Colon Carcinoma Metastatic in the Lung (tissue), 2 donors: ENCODE data around the gene CDCA7L.

DNA sequence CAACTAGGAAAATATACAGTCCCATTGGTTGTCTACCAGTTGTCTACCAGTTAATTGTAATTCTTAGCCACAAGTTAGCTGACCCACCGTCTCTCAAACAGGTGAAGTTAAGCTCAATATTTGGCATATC, 322 bp upstream of the AHR start:
- PRO-cap, 2 experiments = no peak in any of the 2 experiments

GRCh38 chr7:17311955-17312422, 13.5 kb downstream of the AHR start:
- PRO-cap, 2 experiments = no peak in any of the 2 experiments

DNA sequence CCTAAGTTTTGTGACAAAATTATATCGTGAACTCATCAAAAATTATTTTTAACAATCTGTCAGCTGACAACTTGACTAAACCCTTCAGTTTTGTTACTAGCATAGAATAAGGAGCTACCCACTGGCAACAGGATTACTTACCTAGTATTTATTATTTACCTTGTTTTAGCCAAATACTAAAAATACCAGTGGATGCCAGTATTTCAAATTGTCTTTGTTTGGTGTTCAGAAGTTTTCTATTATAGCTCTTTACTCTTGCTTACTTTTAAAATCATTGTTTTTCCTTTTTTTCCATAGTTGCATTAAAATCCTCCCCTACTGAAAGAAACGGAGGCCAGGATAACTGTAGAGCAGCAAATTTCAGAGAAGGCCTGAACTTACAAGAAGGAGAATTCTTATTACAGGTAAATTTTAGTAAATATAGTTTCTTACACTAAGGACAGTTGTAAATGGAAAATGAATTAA, 23.8 kb downstream of the AHR start:
- PRO-cap, 2 experiments = no peak in any of the 2 experiments

- PRO-cap, 2 experiments = no peak in any of the 2 experiments
Observed at GRCh38 chr7:17941201-17941690, 952 bp upstream of the SNX13 start.

- PRO-cap, 2 experiments = no peak in any of the 2 experiments
Observed at GRCh38 chr7:18201249-18201712, 173.6 kb upstream of the PRPS1L1 start.

DNA sequence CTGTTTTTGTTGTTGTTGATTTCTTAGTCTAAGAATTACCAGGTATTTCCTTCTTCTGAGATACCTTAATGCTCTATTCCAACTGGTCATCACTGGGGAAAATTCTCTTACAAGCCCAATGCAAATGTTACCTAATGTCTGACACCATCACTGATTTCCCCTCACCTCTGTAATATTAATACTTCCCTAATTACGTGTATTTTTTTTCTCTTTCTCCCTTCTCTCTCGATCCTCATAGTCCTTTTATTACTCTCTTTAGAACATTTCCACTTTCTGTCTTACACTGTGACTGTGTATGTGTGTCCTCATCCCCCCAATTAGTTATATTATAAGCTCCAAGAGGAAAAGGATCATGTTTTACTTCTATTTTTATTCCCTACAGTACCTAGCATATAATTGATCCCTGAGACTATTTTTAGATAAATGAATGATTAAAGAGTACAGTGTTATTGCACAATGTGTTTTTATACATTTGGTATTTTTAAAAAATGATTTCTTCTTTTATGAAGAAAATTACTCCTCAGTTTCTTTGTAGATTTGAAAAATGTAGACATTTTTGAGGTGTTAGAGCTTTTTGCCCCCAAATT, 14.1 kb downstream of the HDAC9 start:
- PRO-cap, 2 experiments = no peak in any of the 2 experiments

- PRO-cap, 2 experiments = no peak in any of the 2 experiments
Observed at GRCh38 chr7:20125001-20125595, 92.1 kb downstream of the MACC1 start.

- PRO-cap, 2 experiments = no peak in any of the 2 experiments
Observed at GRCh38 chr7:20197228-20197427, 20.1 kb downstream of the MACC1 start.

DNA sequence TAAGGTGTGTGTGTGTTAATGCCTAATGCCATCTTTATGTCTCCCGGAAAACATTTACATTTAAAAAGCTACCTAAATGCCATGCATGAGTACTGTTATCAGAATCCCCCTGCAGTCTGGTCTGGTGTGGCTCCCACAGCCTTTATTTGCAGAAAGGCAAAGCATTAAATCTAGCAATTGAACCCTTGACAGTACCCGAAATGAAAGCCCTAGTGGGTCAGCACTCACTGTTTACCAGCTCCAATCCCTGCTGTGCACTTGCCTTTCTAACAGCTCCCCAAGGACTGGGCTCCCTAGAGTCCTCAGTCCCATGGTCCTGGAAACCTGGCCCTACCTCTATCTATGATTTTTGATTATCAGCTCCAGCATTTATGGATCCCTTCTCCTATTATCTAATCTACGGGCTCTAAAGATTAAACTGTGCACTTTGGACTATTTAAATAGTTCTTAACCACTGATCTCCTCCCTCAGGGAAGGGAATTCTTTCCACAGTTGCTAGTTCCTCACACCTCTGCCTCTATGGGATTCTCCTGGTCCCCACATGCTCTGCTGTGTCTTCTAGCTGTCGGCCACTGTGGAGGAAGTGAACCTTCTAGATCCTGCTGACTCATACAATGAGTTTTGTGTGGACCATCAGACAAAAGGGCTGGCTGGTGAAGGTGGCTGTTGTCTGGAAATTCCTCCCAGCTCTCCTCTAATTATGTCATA, 2.0 kb upstream of the MACC1 start:
- PRO-cap, 2 experiments = peak in 2 of 2 experiments; most common minus-strand start position 585 of the sequence (in 2)

GRCh38 chr7:20561533-20562052, 53.9 kb upstream of the ABCB5 start:
- PRO-cap, 2 experiments = no peak in any of the 2 experiments

GRCh38 chr7:20716881-20717180, 69.9 kb downstream of the SP8 start:
- PRO-cap, 2 experiments = no peak in any of the 2 experiments

DNA sequence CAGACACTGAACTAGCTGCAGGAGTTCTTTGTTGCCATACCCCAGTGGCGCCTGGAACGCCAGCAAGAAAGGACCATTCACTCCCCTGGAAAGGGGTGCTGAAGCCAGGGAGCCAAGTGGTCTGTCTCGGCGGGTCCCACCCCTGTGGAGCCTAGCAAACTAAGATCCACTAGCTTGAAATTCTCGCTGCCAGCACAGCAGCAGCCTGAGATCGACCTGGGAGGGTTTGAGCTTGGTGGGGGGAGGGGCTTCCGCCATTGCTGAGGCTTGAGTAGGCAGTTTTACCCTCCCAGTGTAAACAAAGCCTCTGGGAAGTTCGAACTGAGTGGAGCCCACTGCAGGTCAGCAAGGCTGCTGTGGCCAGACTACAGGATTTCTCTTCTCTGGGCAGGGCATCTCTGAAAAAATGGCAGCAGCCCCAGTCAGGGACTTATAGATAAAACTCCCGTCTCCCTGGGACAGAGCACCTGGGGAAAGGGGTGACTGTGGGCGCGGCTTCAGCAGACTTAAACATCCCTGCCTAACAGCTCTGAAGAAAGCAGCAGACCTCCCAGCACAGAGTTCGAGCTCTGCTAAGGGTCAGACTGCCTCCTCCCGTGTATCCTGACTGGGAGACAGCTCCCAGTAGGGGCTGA, 281.1 kb upstream of the SP4 start:
- PRO-cap, 2 experiments = no peak in any of the 2 experiments

- PRO-cap, 2 experiments = no peak in any of the 2 experiments
Observed at GRCh38 chr7:21617294-21617444, 74.3 kb downstream of the DNAH11 start.

DNA sequence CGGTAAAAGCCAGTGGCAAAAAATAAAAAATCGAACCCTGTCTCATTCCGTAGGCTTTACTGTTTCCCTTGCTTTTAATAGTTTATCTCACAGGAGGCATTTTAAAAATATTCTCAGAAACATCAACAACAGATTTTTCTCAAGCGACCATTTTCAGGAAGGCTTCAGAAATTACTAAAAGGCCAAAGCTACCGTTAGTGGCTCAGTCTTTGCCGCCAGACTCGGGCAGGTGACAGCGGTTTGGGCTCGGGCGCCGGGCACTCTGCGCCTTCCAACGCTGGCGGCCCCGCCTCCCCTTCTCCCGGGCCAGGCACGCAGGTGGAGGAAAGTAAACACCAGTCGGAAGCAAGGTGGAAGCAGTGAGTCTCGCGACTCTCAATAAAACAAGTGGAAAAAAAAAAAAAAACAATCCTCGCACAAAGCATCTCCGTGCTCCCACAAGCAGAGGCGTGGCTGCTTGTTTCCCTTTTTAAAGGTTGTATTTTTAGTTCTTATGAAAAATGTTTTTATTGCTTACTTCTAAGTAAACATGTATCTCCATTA, 1.1 kb downstream of the CDCA7L start:
- PRO-cap, 2 experiments = peak in 2 of 2 experiments; most common plus-strand start position 338 of the sequence (in 2)

- PRO-cap, 2 experiments = peak in 2 of 2 experiments; most common plus-strand start chr7:21945663 (in 2); most common minus-strand start chr7:21945580 (in 2)
Observed at GRCh38 chr7:21945153-21946500, at the start of gene CDCA7L. Gene CDCA7L, minus strand, starts transcription at chr7:21945899.

DNA sequence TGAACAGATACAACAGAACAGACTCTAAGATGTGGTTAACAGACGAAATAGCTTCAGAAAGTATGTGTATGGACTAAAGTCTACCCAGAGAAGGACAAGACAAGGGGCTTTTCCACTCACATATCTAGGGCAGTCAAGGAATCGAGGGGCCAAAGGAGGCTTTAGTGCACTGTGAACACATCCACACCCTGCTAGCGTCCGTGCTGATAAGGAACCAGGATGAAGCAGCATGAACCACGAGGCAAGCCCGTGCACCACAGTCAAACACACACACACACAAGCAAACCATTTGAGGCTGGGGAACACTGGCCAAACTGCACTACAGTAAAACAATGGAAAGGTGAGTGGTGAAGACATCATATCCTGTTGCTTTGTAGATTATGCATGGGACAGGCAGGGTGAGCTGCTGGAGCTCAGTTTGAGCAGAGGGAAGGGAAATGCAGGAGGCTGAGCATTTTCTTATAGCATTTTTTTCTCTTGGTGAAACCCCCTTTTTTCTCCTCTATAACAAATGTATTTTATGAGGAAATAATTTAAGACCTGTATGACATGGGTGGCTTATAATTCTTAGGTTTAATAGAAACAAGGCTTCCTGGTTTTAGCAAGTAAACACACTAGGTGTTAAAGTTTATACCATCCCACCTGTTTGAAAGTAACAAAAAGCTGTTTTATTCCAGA, 177.5 kb upstream of the CDCA7L start:
- PRO-cap, 2 experiments = no peak in any of the 2 experiments

DNA sequence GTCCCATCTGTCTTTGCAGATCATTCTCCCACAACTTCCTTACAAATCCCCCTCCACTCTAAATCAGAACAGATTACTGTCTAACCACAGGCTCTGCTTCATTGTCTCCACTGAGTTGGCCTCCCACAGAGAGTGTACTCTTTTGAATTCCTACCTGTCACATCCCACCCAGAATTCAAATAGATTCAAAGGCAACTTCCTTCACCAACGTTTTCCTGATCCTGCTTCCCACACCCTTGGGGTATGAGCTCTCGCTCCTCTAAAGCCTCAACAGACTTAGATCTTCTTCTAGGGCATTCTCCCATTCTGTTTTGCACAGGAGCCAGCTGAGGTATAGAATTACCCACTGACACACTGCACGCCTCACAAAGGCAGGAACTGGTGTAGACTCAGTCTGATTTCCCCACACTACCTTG, 197.8 kb upstream of the CDCA7L start:
- PRO-cap, 2 experiments = no peak in any of the 2 experiments

DNA sequence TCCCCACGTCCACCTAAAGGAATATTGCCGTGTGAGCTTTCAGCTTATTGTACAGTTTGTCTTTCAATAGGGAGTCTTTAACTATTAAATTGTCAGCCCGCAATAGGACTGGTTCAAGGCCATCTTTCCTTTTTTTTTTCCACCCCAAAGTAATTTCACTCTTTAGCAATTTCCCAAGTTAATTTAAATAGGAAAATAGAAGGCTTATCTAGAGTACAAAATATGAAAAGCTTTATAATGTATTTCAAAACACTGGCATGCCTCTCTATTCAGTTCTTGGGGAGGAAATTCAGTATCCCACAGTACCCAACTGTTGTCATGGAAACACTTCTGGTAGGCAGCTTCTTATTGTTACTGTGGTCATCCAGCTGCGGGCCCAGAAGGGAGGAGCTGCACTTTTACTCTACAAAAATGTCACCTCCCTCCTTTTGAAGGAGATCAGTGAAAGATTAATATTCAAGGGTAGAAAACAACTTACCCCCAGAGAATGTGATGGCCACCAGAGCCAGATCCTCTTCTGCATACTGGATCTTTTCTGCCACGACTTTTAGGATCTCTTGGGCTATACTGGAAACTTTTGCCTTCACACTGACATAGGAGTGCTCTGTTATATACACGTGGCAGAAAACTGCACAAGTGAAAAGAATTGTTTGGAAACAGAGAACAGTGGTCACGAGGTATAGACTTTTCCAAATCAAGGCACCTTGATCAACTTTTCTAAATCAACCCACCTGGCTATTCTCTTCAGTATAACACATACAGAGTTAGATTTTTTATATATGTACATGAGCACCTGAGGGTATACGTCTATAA, 202.8 kb downstream of the RAPGEF5 start:
- PRO-cap, 2 experiments = no peak in any of the 2 experiments

GRCh38 chr7:22320554-22321000, 36.4 kb downstream of the RAPGEF5 start:
- PRO-cap, 2 experiments = no peak in any of the 2 experiments

GRCh38 chr7:22329708-22330455, 27.1 kb downstream of the RAPGEF5 start:
- PRO-cap, 2 experiments = peak in 1 of 2 experiments; most common minus-strand start chr7:22330006 (in 1)